Colonic mucosa (tissue), 1 donor: Measurements from ENCODE around the gene RNGTT.

DNA sequence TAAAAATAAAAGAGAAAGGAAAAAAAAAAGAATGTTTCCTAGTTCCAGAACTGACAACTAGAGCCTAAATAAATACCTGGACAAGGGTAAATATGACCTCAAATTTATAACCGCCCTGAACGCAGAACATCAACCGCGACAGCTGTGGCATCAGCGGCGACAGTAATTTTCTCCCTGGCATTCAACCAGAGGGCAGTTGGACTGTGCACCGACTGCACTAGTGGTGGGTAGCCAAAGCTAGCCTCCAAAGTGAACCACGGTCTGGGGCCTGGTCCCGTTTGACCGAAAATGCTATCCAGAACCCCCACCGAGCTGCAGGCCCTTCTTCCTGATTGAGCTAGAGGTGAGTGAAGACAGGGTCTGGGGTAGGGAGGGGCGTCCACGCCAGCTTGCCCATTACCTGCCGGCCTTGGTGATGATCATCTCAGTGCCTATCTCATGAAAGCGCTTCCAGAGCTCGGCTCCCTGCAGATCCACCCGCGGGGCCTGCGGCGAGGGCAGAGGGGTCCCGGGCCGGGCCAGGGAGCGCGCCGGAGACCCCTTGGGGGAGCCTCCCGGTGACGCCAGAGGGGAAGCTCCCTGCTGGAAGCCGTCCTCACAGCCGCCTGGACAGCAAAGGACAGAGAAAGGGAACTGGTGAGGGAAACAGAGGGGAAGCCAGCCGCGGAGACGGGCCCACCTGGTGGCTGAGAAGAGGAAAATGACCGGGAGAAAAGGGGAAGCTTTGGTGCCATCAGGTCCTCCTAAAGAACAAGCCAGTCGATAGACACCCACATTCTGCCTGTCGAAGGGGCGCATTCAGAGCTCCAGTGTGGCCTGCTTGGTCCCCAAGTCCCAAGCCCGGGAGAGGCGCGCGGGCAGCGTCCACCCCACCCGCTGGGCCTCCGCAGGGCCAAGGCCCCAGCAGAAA, 2.0 kb downstream of the TBX18 start:
- PRO-cap: no peak

- PRO-cap: no peak
These were observed 2.7 kb upstream of the TBX18 start for GRCh38 chr6:84766939-84767649.

DNA sequence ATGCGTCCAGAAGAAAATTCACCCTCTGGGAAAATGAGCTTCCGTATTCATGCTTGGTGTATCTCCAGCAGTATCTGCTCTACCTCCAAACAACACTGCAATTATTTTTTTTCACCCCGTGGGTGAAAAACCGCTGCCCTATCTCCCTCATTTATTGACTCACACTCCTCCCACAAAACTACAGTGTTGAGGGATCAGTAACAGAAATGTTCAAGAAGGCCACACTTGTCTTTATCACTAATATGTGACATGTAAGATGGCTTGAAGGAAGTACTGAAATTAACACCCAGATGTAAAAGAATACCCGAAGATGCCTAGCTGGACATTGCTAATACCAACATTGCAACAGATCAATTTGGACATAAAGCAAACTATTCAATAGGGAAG, 4.9 kb upstream of the TBX18 start:
- PRO-cap: no peak

DNA sequence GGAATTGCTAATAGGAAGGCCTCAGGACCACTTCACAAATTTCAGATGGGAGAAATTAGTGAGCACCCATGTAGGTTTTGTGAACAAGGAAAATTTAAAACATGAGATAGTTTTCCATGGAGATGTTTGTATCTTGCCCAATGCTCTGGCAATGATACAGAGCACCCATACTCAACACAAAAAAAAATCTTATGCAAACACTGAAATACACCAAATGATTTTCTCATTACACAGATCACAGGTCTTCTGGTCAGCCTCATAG, 189.6 kb upstream of the TBX18 start:
- PRO-cap: unidirectional peak, minus-strand start at position 187 of the sequence

DNA sequence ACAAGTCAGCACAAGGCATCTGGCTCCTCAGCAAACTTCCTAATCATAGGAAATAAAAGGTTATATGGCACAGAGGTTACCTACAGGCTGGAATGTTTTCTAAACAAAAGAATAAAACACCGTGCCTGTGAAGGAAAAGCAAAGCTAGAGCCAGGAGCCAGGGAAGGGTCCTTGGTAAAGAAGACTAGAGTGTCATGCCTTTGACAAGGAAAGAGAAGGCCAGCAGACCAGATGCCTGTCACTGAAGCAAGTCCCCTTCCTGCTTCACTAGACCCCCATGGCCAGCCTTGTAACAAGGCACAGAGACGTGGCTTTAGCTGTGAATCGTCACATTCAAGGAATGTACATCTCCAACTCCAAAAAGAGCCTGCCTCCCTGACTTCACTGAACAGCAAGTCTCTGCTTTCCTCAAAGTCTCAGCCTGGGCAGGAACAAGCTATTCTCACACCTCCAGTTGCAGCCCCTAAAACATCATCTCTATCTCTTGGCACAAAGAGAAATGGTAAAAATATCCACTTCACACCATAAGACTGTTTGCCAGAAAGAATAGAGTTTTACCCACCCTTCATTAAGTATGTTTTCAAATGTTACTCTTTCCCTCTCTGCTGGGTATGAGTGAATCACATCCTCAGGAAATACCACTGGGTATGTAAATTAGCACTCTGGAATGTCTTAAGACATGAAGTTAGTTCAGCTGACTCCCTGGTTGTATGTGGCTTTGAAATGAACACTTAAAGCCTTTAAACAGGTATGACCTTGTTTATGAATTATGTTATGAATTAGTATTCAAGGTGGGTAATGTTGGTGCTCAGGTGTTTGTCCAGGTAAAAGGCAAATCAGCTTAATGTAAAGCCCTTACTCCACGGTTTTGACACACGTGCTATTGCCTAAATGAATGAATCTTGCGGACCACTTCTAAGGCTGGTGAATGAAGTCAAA, 46.4 kb upstream of the NT5E start:
- PRO-cap: no peak

DNA sequence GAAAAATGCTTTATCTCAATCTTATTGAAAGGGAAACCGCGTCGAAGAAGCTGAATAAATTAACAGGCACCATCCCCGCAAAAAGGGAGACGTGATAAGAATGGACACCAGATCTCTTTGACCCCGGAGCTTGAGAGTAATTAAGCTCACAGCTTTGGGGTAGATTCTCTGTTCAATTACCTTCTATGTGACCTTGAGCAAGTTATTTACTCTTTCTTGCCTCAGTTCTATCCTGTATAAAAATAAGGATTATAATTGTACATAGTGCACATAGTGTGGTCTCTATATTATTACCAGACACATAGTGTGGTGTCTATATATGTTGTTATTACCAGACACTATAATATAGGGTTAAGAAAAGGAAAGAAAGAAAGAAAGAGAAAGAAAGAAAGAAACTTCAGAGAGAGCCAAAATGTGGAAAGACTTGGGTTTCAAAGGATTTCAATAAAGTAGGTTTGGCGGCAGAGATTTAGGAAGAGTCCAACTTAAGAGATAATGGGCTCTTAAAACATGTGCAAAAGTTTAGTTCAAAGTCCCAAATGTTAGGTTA, 1.1 kb downstream of the NT5E start:
- PRO-cap: no peak

DNA sequence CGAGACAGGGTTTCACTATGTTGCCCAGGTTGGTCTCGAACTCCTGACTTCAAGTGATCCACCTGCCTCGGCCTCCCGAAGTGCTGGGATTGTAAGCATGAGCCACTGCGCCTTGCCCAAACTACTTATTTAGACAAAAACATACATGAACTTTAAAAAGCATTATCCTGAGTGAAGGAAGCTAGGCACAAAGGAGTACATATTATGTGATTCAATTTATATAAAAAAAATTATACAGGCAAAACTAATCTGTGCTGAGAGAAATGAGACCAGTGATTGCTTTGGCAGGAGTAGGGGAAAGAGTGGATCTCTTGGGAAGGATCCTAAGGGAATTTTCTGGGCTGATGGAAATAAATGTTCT, 47.8 kb downstream of the SNX14 start:
- PRO-cap: unidirectional peak, minus-strand start at position 123 of the sequence

DNA sequence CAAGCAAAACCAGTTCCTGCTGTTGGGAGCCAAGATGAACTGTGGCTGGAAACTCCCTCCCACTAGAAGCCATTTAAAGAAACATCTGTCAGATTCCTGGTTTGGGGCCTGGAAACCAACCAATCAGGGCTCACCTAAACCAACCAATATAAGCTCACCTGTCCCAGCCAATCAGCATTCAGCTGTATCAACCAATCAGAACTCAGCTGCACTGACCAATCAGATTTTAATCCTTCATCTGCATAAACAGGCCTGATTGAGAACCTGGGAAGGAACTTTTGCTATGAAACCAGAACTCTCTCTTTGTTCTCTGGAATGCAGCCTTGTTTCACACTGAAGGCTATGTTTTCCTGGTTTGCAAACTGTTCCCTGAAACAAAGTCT, 42.4 kb downstream of the SNX14 start:
- PRO-cap: no peak

- PRO-cap: no peak
These were observed 37.7 kb upstream of the SYNCRIP start for GRCh38 chr6:85680326-85680902.

DNA sequence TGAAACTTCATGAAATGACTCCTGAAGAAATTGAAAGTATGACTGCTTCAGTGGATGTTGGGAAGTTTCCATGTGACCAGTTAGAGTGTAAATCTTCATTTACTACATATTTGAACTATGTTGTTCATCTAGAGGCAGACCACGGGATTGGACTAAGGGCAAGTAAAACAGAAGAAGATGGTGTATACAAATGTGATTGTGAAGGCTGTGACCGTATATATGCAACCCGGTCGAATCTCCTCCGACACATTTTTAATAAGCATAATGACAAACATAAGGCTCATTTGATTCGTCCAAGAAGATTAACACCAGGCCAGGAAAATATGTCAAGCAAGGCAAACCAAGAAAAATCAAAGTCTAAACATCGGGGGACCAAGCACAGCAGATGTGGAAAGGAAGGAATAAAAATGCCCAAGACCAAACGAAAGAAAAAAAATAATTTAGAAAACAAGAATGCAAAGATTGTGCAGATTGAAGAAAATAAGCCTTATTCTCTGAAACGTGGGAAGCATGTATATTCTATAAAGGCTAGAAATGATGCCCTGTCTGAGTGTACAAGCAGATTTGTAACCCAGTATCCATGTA, 62.1 kb upstream of the SMIM8 start:
- PRO-cap: no peak

- PRO-cap: no peak
These were observed 15.6 kb downstream of the RARS2 start for GRCh38 chr6:87573962-87574895.

DNA sequence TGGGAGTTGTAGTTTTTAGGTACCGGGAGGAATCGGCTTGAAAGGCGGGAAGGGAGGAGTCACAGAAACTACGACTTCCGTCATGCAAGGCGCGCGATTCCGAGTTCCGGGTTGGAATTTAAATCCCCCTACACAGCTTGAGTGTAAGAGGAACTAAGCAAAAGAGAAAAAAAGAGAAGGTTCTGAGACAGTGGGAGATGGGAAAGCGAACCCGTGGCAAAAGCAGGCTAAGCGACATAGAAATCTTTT, 233 bp upstream of the AKIRIN2 start:
- PRO-cap: bidirectional peak, plus-strand start at position 187 of the sequence, minus-strand start outside the sequence

DNA sequence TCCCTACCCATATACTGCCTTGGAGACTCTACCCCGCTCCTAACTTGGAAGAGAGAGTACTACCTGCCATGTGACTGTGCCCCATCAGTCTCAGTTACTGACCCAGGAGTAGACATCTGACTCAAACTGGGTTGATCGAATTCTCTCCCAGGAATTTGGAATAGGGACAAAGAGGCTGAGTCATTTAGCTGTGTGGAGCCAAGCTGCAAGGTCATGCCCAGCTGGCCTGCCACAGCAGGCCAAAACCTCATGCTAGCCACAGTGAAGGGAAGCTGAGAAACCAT, 21.1 kb upstream of the AKIRIN2 start:
- PRO-cap: no peak

DNA sequence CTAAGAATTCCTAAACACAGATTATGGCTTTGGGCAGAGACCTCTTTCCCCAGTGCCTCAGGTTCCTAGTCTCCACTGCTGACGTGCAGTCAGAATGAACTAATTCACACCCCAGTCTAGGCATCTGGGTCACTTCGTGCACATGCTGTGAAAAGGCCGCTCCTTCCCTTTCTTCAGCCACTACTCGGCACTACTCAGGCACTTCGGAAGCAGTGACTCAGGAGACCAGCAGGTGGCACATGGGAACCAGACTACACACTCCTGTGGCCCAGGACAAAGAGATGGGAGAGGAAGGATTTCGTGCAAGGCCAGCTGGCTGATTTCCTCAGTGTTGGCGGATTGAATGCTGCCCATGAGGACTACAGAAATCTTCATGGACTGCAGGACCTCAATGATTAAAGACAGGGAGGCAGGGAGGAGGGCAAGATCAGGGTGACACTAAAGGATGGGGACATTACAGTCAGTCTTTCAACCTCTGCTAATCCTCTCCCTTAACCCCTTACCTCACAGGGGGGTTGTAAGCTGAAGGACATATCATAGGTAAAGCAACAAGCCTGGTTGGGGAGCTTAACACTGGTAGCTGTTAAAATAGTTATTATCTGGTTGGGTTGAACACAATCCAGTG, 117.8 kb upstream of the SPACA1 start:
- PRO-cap: no peak

GRCh38 chr6:88008802-88009140, 38.9 kb upstream of the SPACA1 start:
- PRO-cap: no peak

DNA sequence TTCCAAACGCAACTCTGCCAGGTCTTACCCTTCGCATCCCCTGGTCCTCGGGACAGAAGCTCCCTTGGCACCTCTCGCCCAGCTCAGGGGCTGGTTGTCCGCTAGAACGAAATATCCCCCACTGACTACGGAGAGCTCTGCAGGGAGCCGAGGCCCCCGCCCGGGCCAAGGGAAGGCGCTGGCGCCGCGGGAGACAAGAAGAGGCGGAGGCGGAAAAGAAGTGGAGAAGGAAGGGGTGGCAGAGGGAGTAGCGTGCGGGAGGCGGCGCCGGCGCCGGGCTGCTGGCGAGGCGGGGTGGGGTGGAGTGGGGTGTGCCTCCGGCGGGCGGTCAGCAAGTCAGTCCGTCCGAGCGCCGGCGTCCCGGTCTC, 388 bp downstream of the CNR1 start:
- PRO-cap: bidirectional peak, plus-strand start at position 334 of the sequence, minus-strand start at position 222 of the sequence

- PRO-cap: bidirectional peak, plus-strand start at chr6:88963826, minus-strand start at chr6:88963587
These were observed at the start of gene RNGTT for GRCh38 chr6:88962897-88964093. RNGTT (minus strand) TSS chr6:88963618.

GRCh38 chr6:89186913-89187299, 30.3 kb downstream of the GABRR1 start:
- PRO-cap: no peak

DNA sequence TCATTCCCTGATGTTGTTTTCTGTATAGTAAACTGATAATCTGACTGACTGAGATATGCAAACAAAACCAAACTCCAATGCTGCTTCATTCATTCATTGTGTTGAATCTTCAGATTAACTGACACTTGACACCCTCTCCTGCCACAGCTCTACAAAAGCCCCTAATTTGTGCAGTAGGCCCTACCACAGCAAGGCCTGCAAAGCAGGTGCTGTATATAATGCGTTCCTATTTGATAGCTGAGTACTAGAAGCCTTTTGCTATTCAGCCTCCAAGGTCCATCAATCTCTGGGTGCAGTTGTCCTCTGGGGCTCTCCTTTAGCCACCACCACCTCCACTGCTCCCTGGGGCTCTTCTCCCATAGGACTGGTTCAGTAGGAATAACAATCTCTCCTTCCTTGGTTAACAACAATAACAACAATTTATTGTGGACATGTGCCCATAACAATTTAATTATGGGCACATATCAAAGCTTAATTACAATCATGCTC, 1.6 kb upstream of the UBE2J1 start:
- PRO-cap: no peak

GRCh38 chr6:89372095-89373026, 19.8 kb upstream of the UBE2J1 start:
- PRO-cap: no peak